Helper T cell (primary cell): Measurements from ENCODE around the gene DCBLD2.

GRCh38 chr3:98881492-98882062 is 19.9 kb downstream of the DCBLD2 start:
- PRO-cap, 2 experiments = no peak in any of the 2 experiments

GRCh38 chr3:98900625-98901819 is at the start of gene DCBLD2:
DCBLD2 (minus strand) TSS chr3:98901695.
- PRO-cap, 2 experiments = peak in 2 of 2 experiments; most common minus-strand start chr3:98901682 (in 2)

DNA sequence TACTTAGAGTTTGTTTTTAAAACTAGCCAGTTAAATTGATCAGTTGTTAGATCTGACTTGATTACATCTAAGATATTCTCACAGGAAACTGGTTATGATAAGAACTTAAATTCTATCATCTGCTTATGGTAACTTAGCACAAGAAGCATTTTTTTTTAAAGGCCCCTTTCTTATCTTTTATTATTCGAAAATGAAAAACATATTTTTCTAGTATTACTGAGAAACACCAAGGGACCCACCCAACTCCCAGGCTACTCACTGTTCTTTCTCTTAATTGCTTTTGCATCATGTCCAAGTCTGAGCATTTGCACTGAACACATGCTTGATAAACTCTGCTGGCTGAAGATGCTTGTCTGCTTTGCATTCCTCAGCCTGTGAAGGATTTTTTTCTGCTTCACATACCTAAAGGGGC is 84.4 kb upstream of the DCBLD2 start:
- PRO-cap, 2 experiments = no peak in any of the 2 experiments

GRCh38 chr3:99641052-99641524 is 2.7 kb downstream of the COL8A1 start:
- PRO-cap, 2 experiments = no peak in any of the 2 experiments

DNA sequence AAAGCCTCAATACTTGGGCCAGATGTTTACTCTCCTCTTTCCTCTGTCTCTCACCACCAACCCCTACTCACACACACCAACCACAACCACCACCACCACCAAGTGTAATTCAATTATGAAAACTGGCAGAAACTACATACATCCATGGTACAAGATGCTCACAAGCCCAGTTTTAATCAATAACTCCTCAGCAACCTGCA is 53.6 kb downstream of the COL8A1 start:
- PRO-cap, 2 experiments = no peak in any of the 2 experiments

DNA sequence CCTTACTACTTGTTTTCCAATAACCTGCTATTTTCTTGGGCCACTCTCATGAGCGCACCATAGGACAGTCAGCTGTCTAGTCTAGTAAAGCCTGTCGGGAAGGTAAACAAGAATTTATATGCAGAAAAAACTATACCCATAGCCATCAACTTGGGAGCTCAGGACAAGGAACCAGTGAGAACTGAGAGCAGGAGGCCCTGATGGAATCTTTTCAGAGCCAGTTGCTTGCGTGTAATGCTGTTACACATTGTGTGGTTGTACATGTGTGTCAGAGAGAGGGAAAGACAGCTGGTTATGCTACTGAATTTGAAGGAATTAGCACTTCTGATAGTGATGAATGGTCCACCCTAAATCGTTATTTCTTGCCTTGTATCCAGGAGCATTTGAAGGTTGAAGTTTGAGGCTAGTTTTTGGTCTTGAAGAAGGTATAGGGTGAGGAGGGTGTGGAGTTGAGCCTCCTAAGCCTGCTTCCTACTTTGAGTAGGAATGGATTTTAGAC is 36.1 kb downstream of the CMSS1 start:
- PRO-cap, 2 experiments = no peak in any of the 2 experiments

DNA sequence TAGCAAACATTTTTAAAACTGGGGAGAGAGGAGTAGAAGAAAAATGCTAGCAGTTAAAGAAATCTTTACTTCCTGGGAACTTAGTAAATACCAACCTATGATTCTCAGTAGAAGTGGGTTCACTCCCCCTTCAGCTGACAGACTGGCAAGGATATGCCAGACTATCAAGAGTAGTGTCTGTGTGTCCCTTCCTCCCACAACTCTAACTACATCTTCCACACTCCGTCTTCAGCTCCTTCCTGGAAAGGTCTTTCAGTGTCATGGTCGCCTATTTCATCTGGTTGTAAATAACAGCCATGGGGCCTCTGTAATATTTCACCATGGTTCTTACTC is 90.5 kb downstream of the FILIP1L start:
- PRO-cap, 2 experiments = no peak in any of the 2 experiments

DNA sequence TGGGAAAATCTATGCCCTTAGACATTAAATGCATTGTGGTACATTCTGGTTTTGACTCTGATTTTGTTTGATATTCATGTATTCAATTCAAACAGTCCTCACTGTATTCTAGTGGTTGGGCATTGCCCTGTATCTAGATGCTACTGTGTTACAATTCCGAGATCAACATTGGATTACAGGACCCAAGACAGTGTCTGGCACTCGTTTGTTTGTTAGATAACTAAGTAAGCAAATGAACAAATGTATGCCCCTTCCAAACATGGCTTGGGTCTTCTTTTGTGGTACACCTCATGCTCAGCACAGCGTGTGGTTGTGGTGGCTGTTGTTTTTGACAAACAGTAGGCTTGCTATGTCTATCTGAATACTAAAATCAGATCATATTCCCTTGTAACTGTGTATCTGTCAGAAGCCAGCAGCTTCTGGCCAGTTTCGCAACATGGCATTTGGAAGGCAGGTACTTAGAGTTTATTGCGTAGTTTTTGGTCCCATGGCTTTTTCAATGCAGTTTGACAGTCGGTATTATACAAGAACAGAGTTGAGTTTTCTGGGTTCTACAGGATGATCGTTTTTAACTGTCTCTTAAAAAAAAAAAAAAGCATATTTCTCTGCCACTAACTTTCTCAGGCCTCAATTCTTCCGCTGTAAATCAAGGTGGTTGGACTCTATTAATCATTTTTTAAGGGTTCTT is 5.7 kb downstream of the FILIP1L start:
- PRO-cap, 2 experiments = no peak in any of the 2 experiments

- PRO-cap, 2 experiments = no peak in any of the 2 experiments
Measured at GRCh38 chr3:100519099-100519393, 26.6 kb downstream of the TMEM45A start.

- PRO-cap, 2 experiments = no peak in any of the 2 experiments
Measured at GRCh38 chr3:100697099-100697663, 12.1 kb upstream of the TFG start.

GRCh38 chr3:100709749-100710320 is 541 bp downstream of the TFG start:
- PRO-cap, 2 experiments = peak in 1 of 2 experiments; most common plus-strand start chr3:100710151 (in 1); most common minus-strand start chr3:100709835 (in 1)

DNA sequence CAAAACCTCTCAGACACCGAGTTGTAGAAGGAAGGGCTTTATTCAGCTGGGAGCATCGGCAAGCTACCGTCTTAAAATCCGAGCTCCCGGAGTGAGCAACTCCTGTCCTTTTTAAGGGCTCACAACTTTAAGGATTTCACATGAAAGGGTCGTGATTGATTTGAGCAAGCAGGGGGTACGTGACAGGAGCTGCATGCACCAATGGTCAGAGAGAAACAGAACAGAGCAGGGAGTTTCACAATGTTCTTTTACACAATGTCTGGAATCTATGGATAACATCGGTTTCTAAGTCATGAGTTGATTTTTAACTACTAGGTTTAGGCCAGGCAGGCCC is 38.9 kb downstream of the PCNP start:
- PRO-cap, 2 experiments = no peak in any of the 2 experiments

DNA sequence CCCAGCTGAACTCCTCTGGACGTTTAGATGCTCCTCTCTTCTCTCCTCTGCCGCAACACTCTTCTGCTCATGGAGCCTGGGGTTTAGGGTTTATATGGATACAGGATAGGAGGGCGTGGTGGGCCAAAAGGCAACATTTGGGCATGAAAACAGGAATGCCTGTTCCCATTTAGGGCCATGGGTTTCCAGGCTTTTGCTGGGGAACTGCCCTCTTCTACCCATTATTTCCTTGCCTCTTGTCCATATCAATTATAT is 28.0 kb downstream of the ZBTB11 start:
- PRO-cap, 2 experiments = no peak in any of the 2 experiments

- PRO-cap, 2 experiments = no peak in any of the 2 experiments
Measured at GRCh38 chr3:101857753-101858120, 8.4 kb downstream of the NFKBIZ start.

- PRO-cap, 2 experiments = no peak in any of the 2 experiments
Measured at GRCh38 chr3:101859343-101860218, 10.3 kb downstream of the NFKBIZ start.

DNA sequence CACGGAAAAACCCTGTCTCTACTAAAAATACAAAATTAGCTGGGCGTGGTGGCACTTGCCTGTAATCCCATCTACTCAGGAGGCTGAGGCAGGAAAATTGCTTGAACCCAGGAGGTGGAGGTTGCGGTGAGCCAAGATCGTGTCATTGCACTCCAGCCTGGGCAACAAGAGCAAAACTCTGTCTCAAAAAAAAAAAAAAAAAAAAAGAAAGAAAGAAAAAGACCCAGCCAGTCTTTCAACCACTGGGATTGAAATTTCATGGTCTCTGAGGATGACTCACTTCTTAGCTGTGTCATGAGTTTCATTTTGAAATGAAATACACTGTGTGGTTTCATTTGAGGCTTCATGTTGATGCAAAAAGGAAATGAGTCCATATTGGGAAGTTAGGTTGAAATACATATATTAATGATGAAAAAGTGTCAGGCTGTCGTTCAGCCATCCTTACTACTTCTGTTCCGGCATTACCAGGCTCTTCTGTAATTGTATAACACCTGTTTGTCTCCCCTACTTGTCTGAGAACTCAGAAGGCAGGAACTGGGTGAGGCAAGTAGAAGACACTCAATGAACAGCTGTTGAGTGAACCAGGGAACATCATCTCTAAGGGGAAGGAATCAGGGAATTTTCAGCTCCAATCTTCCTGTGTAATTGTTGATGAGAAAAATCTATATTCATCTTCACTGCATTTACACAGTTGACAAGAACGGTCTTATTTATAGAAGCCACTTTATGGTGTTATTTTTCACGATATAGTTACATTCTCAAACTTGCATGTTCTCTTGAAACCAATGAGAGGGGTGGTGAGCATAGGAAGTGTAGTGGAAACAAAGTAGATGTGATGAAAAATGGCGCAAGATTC is 87.4 kb downstream of the NFKBIZ start:
- PRO-cap, 2 experiments = peak in 2 of 2 experiments; most common plus-strand start position 515 of the sequence (in 2)

DNA sequence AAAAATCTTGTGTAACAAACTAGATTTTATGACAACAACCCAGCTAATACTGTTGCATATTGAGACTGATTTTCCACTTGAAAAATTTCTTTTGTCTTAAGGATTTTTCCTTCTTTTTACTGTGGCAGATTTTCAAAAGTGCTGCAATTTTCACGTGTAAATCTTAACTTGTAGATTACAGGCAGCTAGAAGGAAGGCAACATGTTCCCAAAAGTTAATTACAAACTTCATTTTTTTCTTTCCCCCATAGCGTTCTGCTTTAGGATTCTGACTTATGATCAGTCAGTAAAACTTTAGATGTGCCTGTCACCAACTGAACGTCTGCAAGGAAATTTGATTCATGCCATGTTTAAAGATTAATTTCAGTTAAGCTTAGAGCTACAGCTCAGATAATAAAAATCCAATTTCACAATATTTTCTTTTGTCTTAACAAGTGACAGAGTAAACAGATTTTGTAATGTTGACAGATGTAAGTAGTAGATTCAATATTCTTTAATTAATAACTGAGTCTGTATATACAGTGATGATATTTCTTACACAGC is 253.0 kb downstream of the NFKBIZ start:
- PRO-cap, 2 experiments = no peak in any of the 2 experiments

GRCh38 chr3:105353209-105354444 is 13.1 kb upstream of the ALCAM start:
- PRO-cap, 2 experiments = no peak in any of the 2 experiments

DNA sequence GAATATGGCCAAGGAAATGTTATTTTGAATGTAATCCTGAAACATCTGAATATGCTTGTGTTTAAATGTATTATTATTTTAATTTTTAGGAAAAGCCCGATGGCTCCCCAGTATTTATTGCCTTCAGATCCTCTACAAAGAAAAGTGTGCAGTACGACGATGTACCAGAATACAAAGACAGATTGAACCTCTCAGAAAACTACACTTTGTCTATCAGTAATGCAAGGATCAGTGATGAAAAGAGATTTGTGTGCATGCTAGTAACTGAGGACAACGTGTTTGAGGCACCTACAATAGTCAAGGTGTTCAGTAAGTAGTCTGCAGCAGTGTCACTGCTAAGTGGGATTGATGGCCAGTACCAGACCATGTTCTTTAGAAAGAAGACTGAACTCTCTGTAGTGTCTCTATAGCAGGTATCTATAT is 157.5 kb downstream of the ALCAM start:
- PRO-cap, 2 experiments = no peak in any of the 2 experiments

GRCh38 chr3:105656323-105656584 is 212.6 kb downstream of the CBLB start:
- PRO-cap, 2 experiments = no peak in any of the 2 experiments